RPMI7951 (cell line): ENCODE results near the gene WDR19.

DNA sequence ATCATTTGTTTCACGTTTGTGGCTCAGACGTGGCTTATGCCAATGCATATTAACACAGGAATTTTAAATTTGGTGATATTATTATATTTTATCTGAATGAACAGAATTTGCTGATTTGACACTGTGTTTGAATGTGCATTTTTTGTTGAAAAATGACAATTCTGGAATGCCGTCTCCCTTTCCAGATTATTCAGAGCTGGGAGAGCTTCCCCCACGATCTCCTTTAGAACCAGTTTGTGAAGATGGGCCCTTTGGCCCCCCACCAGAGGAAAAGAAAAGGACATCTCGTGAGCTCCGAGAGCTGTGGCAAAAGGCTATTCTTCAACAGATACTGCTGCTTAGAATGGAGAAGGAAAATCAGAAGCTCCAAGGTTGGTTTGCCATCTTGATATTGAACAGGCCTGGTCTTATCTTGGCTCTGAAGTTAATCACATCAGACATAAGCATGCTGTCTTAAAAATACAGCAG, 129.6 kb downstream of the PTTG2 start:
- RAMPAGE, long total RNA = no peak

GRCh38 chr4:38093967-38094808, 134.0 kb downstream of the PTTG2 start:
- RAMPAGE, long total RNA = no peak

GRCh38 chr4:38132195-38132885, 172.1 kb downstream of the PTTG2 start:
- RAMPAGE, long total RNA = no peak

- RAMPAGE, long total RNA = no peak
These were observed 219.8 kb downstream of the PTTG2 start for GRCh38 chr4:38179833-38180496.

- RAMPAGE, long total RNA = no peak
These were observed 350.9 kb upstream of the KLF3 start for GRCh38 chr4:38312959-38313617.

GRCh38 chr4:38366347-38366774, 297.6 kb upstream of the KLF3 start:
- RAMPAGE, long total RNA = no peak

- RAMPAGE, long total RNA = no peak
These were observed 1.9 kb downstream of the KLF3 start for GRCh38 chr4:38665500-38666741.

GRCh38 chr4:38695289-38696218, 31.6 kb downstream of the KLF3 start:
- RAMPAGE, long total RNA = no peak

DNA sequence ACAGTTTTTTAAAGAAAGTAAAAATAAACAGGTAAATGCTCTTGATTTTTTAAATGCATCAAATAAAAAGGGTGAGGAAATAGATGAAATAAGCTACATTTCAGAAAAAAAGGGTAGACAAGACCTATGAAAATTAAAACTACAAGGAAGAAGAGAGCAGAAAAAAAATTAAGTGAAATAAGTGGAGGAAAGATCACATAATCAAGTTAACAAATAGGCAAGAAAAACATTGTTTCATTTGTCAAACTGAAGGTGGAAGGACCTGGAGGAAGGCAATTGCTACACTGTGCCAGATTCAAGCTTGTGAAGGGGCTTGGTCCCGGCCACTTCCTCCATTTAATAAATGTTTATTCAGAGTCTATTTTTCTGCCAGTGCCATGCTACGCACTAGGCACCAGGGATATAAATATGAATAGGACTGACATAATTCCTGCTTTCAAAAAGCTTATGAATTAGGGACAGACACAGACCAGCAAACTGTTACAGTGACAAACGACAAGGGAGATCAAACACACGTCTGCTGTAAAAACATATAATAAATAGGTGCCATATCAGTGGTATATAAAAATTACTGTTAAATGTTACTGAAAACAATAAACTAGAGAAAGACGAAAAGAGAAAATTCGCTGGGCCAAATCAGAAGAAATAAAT, 646 bp downstream of the TLR6 start:
- RAMPAGE, long total RNA = no peak

DNA sequence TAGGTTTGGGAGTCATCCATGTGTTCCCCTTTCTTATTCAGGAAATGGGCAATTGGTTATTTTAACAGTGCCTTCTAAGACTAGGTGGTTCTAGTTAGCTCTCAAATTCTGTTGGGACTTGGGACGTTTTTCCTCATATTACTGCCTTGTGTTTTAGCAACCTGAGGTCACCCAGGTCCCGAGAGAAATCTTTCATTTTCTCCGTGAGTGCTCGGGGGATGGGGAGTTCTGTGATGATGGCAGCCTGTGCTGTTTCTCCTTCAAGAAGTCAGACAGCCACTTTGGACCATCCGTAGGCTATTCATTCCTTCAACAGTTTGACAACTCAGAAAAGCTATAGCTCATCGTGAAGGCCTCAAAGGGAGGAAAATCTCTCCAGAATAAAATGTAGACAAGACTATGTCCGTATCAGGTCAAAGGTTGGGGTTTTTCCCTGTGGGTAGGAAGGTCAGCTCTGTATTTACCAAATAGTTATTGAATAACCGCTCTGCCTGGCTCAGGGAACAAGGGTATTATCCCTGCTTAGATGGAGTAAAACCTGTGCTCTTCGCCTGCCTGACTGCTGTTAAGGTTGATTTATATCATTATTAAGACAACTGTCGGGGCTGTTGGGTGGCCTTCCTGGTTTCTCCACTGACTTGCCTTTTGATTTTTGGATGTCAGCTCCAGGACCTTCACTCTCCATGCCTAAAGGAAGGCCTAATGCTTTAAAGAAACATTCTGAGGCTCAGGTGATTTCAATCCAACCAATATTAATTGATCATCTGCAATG, 36.6 kb downstream of the FAM114A1 start:
- RAMPAGE, long total RNA = no peak

DNA sequence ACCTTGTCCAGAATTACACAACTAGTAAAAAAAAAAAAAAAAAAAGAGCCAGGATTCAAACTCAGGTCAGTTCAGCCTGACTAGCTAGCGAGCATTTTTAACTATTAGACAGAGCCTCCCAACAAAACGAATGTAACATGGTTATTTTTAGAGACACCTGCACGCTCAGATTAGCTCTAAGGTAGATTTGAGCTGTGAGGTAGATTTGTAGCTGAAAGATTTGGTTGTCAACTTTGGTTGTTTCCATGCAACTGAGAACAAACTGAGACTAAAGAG, 81.6 kb downstream of the FAM114A1 start:
- RAMPAGE, long total RNA = no peak

- RAMPAGE, long total RNA = no peak
These were observed 82.0 kb downstream of the TMEM156 start for GRCh38 chr4:38950243-38950500.

DNA sequence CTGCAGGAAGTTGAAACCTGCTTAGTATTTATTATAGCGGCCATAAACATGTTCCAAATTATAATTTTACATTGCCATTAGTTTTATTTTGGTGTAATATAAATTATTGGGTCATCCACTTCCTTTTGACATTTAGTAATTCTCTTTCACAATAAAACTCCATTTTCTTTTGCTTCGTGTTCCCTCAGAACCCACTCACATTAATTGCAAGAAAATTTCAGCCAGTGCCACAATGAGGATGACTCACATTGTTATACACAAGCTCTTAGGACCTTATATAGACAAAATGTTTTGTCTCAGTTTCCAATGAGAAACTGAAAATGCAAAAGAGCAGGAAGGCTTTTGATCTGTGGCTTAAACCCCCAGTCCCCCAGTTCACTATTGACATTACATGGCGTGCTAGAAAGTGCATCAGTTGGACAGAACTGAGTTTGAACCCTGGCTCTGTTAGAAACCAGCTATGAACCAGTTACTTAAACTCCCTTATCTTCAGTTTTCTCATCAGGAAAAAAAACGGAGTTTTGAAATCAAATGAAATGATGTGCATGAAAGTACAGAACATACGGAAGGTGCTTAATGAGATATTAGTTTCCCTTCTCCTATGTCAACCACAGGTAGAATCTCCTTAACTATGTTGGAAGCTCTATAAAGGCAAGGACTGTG, 50.9 kb downstream of the TMEM156 start:
- RAMPAGE, long total RNA = no peak

DNA sequence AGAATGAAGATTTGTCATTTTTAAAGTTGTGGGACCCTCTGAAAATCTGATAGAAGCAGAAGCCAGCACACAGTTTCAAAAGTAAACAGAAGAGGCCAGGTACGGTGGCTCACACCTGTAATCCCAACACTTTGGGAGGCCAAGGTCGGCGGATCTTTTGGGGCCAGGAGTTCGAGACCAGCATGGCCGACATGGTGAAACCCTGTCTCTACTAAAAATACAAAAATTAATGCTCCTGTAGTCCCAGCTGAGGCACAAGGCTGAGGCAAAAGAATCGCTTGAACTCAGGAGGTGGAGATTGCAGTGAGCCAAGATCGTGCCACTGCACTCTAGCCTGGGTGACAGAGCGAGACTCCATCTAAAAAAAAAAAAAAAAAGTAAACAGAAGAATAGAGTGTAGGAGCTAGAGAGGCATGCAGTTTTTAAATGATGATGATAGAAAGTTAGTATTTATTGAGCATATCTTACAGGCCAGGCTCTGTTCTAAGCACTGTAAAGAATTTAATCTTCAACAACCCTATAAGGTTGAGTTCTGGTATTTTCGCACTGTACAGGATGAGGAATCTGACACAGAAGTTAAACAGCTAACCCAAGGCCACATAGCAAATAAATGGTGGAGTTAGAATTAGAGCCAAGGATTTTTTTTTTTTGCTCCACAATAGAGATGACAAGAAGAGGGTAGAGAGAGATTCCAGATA, 55.8 kb downstream of the KLHL5 start:
- RAMPAGE, long total RNA = no peak

DNA sequence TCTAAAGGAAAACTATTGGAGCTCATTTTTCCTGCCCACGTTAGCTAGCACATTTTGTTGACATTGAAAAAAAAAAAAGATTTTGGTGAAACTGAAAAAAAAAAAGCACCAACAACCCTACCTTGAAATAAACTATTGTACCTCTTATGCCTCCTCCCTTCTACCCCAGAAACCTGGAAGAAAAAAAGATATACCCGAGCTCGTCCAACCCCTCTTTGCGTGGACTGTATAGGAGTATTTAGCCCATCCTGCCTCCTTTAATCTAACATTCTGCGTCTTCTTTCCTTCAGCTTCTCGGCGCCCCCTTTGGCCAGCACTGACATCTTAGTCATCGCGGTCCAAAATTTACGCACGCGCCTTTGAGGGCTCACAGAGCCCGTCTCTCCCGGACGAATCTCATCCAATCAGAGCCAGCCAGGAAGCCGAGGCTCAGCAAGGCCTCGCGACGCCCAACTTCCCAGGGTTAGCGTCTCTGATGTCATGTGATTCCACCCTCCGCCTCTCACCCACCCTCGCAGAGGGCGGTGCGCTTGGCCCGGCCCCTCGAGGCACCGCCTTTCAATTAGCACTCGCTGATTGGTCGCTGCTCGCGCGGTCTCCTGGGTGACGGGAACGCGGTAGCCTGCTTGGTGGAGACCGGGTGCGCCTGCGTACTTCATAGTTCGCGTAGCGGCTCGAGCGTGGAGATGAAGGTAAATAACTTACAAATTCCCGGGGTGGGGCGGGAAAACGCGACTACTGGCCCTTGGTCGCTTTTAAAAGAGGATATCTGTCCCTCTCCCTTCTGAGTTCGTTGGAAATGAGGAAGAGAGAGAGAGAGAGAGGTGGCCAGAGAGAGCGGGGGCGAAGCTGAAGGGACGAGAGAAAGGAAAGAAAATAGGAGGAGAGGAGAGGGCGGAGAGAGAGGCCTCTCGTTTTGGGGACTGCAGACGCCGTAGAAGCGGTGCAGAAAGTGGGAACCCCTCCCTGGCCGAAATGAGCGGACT, at the start of gene WDR19:
Gene WDR19, plus strand, starts transcription at position 658 of the 986 bp plus-strand sequence.
- RAMPAGE, long total RNA = no peak

GRCh38 chr4:39228051-39228976, 46.0 kb downstream of the WDR19 start:
- RAMPAGE, long total RNA = no peak

GRCh38 chr4:39340941-39341224, 25.3 kb downstream of the RFC1 start:
- RAMPAGE, long total RNA = no peak

DNA sequence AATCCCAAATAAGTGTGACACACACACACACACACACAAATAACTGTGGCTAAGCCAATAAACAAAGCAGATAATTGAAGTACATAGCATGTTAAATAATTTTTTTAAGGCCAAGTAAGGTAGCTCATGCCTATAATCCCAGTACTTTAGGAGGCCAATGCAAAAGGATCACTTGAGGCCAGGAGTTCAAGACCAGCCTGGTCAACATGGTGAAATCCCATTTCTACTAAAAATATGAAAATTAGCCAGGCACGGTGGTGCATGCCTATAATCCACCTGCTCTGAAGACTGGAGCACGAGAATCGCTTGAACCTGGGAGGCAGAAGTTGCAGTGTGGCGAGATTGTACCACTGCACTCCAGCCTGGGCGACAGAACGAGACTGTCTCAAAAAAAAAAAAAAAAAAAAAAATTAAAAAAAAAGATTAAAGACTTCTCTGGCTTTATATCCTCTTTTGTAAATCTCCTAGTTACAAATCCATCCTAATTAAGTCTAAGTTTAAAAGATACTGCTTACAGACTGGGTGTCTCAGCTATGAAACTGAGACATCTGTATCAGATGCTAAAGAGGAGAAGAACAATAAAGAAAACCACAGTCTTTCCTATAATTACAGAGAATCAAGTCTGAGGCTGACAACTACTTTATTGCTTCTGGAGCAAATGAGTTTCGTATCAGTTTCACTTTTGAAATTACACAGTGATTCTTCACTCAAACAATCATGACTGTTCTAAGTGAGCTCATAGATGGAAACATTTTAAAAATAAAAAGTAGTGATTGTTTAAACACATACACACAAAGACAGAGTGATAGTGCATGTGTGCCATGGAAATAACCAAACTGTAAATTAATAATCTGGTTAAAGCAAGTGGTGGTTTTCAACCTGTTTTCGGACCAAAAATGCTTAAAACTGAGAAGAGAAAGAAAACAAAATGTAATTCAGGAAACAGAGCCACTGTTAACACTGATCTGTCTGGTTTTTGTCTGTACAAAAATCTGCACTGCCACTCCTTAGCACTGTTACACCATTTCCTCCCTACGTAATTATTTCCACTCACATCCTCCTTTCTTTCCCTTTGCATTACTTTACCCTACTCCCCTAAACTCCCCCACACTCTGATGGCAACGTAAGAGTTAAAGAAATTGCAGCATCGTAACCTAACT, 12.8 kb downstream of the RFC1 start:
- RAMPAGE, long total RNA = no peak

DNA sequence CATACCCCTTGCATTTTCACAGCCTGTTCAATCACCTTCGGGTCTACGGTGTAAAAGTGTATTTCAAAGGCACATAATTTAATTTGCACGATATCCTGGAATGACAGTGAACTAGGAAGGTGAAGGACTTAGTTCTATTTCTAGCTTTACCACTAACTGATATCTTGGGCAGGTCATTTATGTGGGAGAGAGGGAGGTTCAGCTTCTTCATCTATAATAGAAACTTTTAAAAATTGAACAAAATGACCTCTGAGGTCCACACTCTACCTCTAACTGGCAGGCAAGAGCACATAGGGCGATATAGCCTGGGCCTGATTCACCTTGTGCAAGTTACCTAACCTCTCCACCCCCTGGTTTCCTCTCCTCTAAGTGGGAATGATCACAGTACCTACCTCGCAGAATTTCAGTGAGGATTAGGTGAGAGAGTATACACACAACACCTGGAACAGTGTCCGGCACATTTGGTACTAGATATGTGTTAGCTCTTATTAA, 15.4 kb downstream of the KLB start:
- RAMPAGE, long total RNA = no peak

DNA sequence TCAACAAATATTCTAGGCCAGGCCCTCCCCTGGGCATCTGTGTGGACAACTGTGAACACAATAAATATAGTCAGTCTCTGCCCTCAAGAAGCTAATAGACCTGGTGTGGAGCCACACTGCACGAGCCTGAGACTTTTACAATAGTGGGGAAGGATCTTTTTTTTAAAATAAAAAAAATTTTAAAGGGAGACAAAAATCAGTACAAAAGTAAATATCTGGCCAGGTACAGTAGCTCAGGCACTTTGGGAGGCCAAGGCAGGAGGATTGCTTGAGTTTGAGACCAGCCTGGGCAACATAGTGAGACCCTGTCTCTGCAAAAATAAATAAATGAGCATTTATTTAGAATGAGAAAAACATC, 16.9 kb downstream of the KLB start:
- RAMPAGE, long total RNA = no peak